ENCODE measurements around the genes RASA4 and LRRC17.

DNA sequence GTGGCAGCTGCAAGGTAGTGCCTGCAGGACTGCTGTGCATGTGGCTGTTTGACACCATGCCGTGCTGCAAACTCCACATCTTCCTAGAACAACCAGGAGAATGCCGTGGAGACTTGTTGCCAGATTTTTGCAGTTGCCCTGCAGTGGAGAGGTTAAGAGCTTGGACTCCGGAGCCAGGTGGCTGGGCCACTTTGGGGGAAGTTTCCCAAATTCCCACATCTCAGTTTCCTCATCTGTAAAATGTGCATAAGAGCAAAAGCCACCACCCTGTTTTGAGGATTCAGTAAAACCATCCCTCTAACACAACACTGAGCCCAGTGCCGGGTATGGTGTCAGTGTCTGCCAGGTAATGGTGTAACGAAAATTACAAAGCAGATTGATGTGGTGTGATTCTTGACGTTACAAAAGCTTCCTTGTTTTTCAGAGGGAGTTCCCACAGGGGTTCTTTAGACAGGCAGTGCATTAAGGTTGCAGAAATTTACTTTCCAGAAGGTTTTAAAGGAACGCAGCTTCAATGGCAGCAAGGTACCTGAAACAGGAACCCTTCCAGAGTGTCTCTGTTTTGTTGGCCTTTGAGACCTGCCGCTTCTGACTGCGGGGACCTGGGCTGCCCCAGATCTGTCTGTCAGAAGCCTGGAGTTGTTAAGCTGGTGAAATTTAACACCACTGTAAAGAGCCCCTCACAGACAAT, 168.2 kb downstream of the CUX1 start:
- PRO-cap, 3 experiments = no peak in any of the 3 experiments
- RAMPAGE, long total RNA = no peak

GRCh38 chr7:102293102-102293479, 6.4 kb downstream of the SH2B2 start:
- PRO-cap, 3 experiments = no peak in any of the 3 experiments
- RAMPAGE, long total RNA = no peak

- PRO-cap, 3 experiments = no peak in any of the 3 experiments
- RAMPAGE, long total RNA = no peak
Observed at GRCh38 chr7:102397358-102397807, 1.2 kb downstream of the PRKRIP1 start.

DNA sequence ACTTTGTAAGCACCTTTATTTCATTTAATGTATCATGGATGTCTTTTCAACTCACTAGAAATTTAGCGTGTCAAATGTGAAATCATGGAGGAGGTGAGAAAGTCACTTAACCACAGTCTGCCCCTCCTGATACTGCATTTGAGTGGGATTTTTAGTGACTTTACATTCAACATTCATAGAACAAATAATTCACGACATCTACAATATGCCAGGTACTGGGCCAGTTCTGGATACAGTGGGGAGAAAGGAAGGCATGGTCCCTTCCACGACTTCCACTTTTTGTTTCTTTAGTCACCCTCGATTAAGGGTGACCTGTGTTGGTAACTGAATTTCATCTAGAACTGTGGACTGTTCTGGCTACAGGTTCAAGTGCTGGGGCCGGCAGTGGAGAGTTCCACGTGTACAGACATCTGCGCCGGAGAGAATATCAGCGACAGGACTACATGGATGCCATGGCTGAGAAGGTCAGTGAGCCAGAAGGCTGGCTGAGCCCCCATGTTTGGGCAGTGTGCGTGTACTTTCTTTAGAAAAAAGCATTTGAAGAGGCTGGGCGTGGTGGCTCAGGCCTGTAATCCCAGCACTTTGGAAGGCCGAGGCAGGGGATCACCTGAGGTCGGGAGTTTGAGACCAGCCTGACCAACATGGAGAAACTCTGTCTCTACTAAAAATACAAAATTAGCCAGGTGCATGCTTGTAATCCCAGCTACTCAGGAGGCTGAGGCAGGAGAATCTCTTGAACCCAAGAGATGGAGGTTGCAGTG, 3.2 kb downstream of the PRKRIP1 start:
- PRO-cap, 3 experiments = no peak in any of the 3 experiments
- RAMPAGE, long total RNA = no peak

- PRO-cap, 3 experiments = peak in 3 of 3 experiments; most common plus-strand start chr7:102426007 (in 3); most common minus-strand start chr7:102426001 (in 1)
- RAMPAGE, long total RNA = no peak
Observed at GRCh38 chr7:102425456-102426206, 7.7 kb upstream of the ORAI2 start.

- PRO-cap, 3 experiments = no peak in any of the 3 experiments
- RAMPAGE, long total RNA = no peak
Observed at GRCh38 chr7:102468641-102469210, 3.9 kb downstream of the LRWD1 start.

GRCh38 chr7:102527861-102528286, 10.3 kb upstream of the RASA4B start:
- PRO-cap, 3 experiments = no peak in any of the 3 experiments
- RAMPAGE, long total RNA = no peak

DNA sequence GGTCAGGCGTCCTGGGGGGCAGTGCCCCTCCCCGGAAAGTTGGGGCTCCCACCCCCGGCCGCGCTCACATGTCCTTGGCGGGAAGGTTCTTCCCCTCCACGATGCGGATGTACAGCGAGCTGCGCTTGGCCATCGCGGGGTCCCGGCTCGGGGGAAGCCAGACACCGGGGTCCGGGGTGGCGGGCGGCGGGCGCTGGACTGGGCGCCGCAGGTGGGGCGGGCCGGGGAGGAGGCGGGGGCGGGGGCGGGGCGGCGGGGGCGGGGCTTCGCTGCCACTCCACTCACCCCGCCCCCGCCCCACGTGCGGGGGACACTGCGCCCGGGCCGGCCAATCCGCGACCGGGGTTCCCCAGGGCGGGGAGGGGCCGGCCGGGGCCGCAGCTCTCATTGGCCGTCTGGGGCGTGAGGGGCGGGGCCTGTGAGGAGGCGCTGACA, at the start of gene RASA4:
RASA4 (minus strand) TSS at position 200 of the 435 bp plus-strand sequence.
- PRO-cap, 3 experiments = no peak in any of the 3 experiments
- RAMPAGE, long total RNA = no peak

- PRO-cap, 3 experiments = no peak in any of the 3 experiments
- RAMPAGE, long total RNA = no peak
Observed at GRCh38 chr7:102912599-102913456, at the start of gene LRRC17. LRRC17 (plus strand) TSS chr7:102913000.

- PRO-cap, 3 experiments = no peak in any of the 3 experiments
- RAMPAGE, long total RNA = no peak
Observed at GRCh38 chr7:103155605-103156037, 6.7 kb upstream of the NAPEPLD start.

- PRO-cap, 3 experiments = no peak in any of the 3 experiments
- RAMPAGE, long total RNA = no peak
Observed at GRCh38 chr7:103299957-103300493, 2.8 kb downstream of the PMPCB start.

DNA sequence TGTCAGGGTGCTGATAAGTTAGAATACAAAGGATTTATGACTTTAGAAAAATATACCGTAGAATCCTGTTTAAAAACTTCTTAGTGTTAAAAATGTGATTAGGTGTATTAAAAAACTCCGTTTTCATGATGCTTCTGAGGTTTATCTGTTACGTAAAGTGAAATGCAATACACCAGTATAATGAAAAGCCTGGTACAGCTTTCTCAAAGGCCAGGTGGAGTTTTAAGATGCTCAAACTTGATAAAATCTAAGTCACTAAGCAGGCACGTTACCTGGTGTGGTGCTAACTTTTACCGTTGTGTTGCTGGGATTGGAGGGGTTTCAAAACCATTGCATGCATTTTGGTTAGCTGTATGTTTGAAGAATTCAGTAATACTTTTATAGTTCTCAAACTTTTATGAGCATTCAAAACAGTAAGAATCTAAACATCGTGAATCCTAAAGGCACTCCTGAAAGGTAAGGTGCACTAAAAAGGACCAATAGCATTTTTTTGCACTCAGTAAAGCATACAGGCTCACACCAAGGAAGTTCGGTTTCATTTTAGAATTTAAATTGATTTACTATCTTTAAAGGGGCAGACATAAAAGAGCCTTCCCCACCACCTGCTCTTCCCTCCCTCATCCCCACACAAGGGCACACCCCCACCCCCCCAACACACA, 22.4 kb downstream of the PSMC2 start:
- PRO-cap, 3 experiments = no peak in any of the 3 experiments
- RAMPAGE, long total RNA = no peak

GRCh38 chr7:103990801-103991494, 1.5 kb upstream of the RELN start:
- PRO-cap, 3 experiments = peak in 2 of 3 experiments; most common plus-strand start chr7:103991219 (in 1); most common minus-strand start chr7:103991144 (in 2)
- RAMPAGE, long total RNA = no peak

GRCh38 chr7:104130176-104131244, 77.3 kb downstream of the ORC5 start:
- PRO-cap, 3 experiments = no peak in any of the 3 experiments
- RAMPAGE, long total RNA = no peak

- PRO-cap, 3 experiments = no peak in any of the 3 experiments
- RAMPAGE, long total RNA = no peak
Observed at GRCh38 chr7:104710384-104710788, 303.6 kb upstream of the KMT2E start.

GRCh38 chr7:104936319-104937184, 77.5 kb upstream of the KMT2E start:
- PRO-cap, 3 experiments = no peak in any of the 3 experiments
- RAMPAGE, long total RNA = no peak

- PRO-cap, 3 experiments = no peak in any of the 3 experiments
- RAMPAGE, long total RNA = no peak
Observed at GRCh38 chr7:104973766-104974646, 40.0 kb upstream of the KMT2E start.

DNA sequence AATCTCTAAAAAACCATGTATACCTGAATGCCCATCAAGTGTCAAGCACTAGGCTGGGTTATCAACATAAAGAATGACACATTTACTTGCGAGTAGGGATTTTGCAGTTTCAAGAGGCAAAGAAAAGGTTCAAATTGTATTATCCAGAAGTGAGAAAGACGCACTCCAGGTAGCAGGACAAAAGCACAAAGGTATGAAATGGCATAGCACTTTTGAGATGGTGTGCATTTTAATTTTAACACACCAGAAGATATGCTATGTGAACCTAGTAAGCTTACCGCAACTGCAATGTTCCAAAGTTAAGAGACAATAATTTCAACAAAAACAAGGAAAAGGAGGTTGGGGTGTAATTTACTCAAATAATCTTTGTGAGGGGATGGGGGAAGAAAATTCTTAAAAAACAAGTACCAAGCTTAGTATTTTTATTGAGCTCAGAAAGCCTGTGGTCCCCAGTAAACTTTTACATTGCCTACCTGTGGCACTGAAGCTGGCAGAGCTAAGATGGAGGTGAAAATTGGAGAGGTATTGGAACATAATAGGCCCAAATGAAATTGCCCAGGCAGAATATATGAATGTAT, 3.7 kb upstream of the KMT2E start:
- PRO-cap, 3 experiments = no peak in any of the 3 experiments
- RAMPAGE, long total RNA = no peak

DNA sequence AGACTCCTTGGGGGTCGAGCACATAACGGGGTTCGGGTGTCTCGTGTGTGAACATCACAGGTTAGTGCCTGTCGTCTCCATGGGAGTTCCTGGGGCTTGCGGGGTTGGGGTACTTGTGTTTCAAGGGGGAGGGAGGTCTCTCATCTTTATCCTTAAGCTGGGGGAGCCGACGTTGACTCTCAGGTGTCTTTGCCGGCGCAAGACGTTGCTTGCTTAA, 379 bp downstream of the KMT2E start:
- PRO-cap, 3 experiments = no peak in any of the 3 experiments
- RAMPAGE, long total RNA = no peak

DNA sequence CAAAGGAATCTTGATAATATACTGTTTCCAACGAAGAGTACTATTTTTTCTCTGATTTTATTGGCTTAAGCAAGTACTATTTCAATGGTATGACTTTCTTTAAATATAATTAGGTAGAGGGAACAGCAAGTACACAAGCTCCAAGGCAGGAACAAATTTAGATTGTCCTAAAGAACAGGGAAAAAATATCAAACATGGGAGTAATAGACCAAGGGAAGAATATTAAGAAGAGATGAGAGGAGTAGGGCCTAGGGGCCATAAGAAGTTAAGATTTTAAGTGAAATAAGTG, 34.8 kb downstream of the KMT2E start:
- PRO-cap, 3 experiments = no peak in any of the 3 experiments
- RAMPAGE, long total RNA = no peak

All from cerebellum (tissue), 5 donors.